Smooth muscle cell (in vitro differentiated cells): Measurements from ENCODE around the genes SEPTIN6, NKAP and CT47A3.

DNA sequence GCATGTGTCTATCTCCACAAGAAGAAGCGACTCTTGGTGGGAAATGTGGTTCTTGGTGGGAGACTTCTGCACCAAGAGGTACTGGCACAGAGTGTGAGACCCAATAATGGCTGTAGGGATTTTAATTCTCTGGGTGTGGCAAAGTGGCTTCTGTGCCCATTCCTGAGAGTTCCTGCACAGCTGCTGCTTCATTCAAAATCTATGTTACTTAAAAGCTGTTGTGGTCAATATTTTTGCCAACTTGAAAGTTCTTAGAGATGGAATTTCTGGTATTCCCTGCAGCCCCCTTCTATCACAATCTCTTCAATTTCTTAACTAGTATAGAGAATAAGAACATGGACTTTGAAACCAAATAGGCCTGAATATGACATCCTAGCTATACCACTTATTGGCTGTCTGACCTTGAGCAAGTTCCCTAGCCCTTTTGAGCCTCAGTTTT is 26.1 kb downstream of the KIAA1210 start:
- RAMPAGE, long total RNA = no peak

DNA sequence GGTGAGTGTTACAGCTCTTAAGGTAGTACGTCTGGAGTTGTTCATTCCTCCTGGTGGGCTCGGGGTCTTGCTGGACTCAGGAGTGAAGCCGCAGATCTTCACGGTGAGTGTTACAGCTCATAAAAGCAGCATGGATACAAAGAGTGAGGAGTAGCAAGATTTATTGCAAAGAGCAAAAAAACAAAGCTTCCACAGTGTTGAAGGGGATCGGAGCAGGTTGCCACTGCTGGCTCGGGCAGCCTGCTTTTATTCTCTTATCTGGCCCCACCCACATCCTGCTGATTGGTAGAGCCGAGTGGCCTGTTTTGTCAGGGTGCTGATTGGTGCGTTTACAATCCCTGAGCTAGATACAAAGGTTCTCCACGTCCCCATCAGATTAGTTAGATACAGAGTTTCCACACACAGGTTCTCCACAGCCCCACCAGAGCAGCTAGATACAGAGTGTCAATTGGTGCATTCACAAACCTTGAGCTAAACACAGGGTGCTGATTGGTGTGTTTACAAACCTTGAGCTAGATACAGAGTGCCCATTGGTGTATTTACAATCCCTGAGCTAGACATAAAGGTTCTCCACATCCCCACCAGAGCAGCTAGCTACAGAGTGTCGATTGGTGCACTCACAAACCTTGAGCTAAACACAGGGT is 26.5 kb upstream of the PGRMC1 start:
- RAMPAGE, long total RNA = no peak

- RAMPAGE, long total RNA = no peak
These were observed 9.0 kb upstream of the SLC25A43 start for GRCh38 chrX:119390129-119390468.

GRCh38 chrX:119423301-119424022 is 24.3 kb downstream of the SLC25A43 start:
- RAMPAGE, long total RNA = no peak

GRCh38 chrX:119441170-119441610 is 27.1 kb upstream of the SLC25A5 start:
- RAMPAGE, long total RNA = no peak

DNA sequence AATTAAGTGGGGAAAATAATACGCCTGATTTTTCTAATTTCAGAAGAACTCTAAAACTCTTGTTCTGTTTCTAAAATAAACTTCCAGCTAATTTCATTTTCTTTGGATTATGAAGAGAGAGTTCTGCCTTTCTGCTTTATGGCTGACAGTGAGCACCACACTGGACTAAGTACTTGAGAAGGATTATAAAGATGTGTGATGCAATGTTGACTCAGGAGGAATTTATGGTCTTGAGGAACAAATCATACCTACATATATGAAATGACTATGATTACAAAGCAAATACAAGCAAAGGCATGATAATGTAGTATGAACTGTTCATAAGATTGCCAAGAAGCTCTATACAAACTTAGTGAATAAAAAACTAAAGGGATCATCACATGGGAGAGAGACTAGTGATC is 13.0 kb upstream of the SLC25A5 start:
- RAMPAGE, long total RNA = no peak

DNA sequence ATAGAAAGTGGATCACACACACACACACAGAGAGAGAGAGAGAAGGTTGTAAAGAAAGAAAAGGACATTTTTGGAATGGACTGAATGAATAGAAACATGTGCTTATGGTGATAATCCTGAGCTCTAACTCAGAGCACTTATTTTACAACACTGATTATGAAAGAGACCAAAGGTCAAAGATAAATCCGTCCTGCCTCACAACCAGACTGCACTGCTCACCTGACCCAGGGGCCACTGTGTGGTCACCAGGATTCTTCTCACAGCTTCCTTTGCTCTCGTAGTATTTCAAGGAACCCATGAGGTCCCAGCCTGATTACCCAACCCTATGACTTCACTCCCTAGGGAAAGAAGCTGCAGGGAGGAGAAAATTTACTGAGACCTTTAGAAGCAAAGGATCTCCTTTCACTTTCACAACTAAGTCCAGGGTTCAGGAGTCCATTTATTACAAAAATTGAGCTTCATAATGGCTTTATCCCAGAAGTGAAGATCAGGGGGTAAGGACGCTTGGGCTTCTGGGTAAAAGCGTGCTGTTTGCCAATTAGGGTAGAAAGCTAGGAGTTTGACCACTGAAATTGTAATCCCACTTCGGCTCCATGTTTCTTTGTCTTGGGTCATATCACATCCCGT is 9.6 kb downstream of the SLC25A5 start:
- RAMPAGE, long total RNA = no peak

- RAMPAGE, long total RNA = no peak
These were observed 18.6 kb downstream of the SLC25A5 start for GRCh38 chrX:119486651-119487357.

DNA sequence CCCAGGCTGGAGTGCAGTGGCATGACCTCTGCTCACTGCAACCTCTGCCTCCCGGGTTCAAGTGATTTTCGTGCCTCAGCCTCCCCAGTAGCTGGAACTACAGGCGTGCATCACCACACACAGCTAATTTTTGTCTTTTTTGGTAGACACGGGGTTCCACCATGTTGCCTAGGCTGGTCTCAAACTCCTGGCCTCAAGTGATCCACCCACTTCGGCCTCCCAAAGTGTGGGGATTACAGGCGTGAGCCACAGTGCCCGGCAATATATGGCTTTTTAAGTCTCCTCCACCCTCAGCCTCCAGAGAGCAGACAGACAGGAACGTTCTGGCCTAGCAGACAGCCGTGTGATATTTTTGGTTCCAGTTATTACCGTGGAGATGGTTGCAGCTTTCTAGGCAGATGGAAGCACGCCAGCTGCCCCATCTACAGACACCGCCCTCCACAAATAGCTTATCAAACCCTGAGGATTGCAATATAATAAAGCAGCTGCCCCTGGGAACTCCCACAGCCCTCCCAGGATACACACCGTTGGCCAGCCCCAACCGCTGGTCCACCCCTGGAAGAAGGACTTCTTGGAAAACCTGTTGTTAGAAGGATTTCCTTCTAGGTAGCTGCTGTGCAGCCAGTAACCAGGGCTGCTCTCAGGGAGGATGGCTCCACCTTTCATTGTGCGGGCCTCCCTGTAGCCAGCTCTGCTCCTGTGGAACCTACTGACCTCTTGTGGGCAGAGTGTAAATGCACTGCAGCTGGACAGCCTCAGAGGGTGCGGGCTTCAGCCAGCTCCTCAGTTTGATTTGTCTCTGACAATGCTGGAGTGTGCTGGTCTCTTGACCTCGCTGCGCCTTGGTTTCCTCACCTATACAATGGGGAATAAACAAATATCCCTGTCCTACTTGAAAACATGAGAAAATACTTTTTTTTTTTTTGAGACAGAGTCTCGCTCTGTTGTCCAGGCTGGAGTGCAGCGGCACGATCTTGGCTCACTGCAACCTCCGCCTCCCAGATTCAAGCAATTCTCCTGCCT is 44.0 kb downstream of the SLC25A5 start:
- RAMPAGE, long total RNA = no peak

GRCh38 chrX:119646286-119647111 is 46.5 kb downstream of the SEPTIN6 start:
- RAMPAGE, long total RNA = no peak

DNA sequence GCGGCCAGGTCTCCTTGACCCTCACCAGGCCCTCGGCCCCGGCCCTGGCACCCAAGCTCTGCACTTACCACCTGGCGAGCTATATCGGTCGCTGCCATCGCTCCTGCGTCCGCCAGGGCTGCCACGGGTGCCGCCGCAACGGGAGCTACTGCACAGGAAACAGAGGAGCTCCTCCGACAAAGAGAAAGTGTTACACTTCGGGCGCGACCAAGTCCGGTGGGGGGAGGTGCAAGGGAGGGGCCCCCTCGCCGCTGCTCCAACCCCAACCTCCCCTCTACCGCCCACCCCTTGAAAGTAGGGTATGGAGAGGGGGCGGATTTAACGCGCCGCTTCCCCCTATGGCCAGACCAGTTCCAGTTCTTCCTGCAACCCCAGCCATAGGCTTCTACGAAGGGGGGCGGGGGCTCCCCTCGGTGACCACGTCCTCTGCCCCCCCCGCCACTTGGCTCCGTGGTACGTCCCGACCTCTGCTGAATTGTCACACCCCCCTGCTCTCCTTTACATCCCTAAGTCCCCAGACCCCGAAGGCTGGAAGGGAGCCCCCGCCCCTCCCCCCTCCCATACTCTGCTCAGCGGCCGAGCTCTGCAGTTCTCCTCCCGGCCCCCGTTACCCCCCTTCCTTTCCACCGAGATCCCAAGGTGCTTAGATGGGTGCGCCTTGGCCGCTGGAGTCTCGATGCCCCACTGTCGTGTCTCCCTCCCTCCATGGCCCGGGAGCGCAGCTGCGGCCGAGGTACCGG is at the start of gene SEPTIN6:
Gene SEPTIN6 (minus strand): TSS at position 161 of the 740 bp plus-strand sequence.
- RAMPAGE, long total RNA = start-site peak on the minus strand centred at position 180 of the sequence, 87 bp wide, 1,065 and 642 reads in 2 replicates

- RAMPAGE, long total RNA = no peak
These were observed 11.2 kb downstream of the UPF3B start for GRCh38 chrX:119841484-119841974.

DNA sequence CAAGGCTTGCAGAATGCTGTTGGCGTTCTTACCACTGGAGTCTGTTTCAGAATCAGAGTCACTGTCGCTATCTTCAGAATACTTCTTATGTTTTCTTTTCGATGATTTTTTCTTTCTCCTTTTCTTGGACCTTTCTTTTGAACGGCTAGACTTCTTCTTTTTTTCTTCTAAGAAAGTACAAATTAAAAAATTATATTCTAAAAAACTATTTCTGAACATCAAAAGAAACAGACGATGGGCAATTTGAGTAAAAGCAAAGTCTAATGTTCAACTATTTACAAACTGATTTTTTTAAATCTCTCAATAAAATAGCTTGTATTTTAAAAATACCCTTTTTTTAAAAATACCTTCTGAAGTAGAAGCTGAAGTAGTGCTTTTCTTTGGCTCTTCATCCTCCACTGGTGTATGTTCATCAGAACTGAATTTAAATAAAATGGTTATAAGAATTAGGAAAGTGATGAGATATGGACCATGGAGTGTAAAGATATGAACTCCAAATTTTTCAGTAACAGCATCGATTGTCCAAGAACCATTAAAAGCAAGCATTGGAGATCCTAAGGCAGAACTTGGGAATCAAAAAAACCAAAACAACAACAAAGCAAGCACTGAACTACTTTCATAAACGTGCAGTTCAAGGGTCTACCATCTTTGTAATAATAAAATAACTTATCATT is 7.1 kb downstream of the NKAP start:
- RAMPAGE, long total RNA = no peak

- RAMPAGE, long total RNA = start-site peak on the minus strand at chrX:119943609-119943639, 118 and 78 reads in 2 replicates; start-site peak on the minus strand at chrX:119943697-119943753, 180 and 176 reads in 2 replicates
These were observed at the start of gene NKAP for GRCh38 chrX:119943041-119943959. TSS of gene NKAP (minus strand) at chrX:119943751.

DNA sequence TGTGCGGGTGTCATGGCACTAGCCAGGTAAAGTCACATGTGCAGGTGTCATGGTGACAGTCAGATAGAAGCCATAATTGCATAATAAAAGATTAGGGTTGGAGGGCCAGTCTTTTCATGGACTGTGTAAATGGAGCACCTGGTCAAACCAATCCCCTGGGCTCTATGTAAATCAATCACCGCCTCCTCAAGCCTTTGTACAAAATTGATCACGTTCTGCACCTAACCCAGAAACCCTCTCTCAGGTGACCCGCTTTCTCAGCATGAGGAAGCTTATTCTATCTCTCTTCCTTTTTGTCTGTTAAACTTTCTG is 18.0 kb upstream of the RHOXF2 start:
- RAMPAGE, long total RNA = no peak

- RAMPAGE, long total RNA = no peak
These were observed 41.4 kb downstream of the RHOXF2 start for GRCh38 chrX:120199730-120200380.

GRCh38 chrX:120617925-120618824 is 11.7 kb downstream of the C1GALT1C1 start:
- RAMPAGE, long total RNA = no peak

DNA sequence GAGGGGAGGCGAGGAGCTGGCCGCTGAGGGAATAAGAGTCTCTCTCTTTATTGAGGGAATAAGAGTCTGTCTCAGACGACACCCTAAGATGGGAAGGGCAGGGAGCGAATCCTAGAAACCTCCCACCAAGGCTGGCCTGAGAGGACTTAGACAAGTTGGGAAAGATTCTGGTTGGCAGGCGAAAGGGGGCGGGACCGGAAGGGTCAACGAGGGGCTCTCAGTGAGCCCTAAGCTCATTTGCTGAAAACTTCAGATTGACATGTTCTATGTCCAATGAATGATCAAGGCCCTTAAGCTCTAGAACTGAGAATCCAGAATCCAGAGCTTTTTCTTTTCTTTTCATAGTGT is at the start of gene CT47A3:
Gene CT47A3 (minus strand): TSS at position 176 of the 348 bp plus-strand sequence.
- RAMPAGE, long total RNA = no peak

- RAMPAGE, long total RNA = no peak
These were observed 343.9 kb upstream of the GRIA3 start for GRCh38 chrX:122840140-122840582.

GRCh38 chrX:123185080-123185527 is 1.0 kb downstream of the GRIA3 start:
- RAMPAGE, long total RNA = no peak